ENCODE data around the gene RIMS3.

DNA sequence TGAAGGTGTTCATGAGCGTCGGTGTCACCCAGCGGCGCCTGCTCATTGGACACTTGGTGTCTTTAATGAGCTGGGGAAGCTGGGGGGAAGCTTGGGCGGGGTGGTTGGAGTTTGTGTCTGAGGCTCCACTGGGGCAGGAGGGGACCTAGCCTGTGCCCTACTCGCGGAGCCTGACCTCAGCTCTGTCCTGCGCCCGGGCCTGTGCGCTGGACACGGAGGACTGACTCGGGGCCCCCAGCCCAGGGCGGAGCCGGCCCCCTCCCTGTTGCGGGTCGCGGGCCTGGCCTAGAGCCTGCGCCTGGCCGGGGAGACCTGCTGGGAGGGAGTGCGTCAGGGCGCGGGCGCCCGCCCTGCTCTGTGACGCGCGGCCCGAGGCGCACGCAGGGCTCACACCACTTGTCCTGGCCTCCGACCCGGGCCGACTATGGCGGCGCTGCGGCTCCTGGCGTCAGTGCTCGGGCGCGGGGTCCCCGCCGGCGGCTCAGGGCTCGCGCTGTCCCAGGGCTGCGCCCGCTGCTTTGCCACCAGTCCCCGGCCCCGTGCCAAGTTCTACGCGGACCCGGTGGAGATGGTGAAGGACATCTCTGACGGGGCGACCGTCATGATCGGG lies 23.2 kb downstream of the BMP8A start:
- PRO-cap, result bidirectional peak, plus-strand start at position 390 of the sequence, minus-strand start at position 184 of the sequence
- RAMPAGE, long total RNA, result no peak

GRCh38 chr1:39563956-39564872 lies 12.4 kb downstream of the PABPC4 start:
- PRO-cap, result no peak
- RAMPAGE, long total RNA, result no peak

GRCh38 chr1:39569412-39570219 lies 7.0 kb downstream of the PABPC4 start:
- PRO-cap, result no peak
- RAMPAGE, long total RNA, result start-site peak on the minus strand at chr1:39569596-39569680, 142 reads; start-site peak on the minus strand at chr1:39569867-39569982, 104 reads

GRCh38 chr1:39799778-39799977 lies 11.0 kb upstream of the BMP8B start:
- PRO-cap, result no peak
- RAMPAGE, long total RNA, result no peak

DNA sequence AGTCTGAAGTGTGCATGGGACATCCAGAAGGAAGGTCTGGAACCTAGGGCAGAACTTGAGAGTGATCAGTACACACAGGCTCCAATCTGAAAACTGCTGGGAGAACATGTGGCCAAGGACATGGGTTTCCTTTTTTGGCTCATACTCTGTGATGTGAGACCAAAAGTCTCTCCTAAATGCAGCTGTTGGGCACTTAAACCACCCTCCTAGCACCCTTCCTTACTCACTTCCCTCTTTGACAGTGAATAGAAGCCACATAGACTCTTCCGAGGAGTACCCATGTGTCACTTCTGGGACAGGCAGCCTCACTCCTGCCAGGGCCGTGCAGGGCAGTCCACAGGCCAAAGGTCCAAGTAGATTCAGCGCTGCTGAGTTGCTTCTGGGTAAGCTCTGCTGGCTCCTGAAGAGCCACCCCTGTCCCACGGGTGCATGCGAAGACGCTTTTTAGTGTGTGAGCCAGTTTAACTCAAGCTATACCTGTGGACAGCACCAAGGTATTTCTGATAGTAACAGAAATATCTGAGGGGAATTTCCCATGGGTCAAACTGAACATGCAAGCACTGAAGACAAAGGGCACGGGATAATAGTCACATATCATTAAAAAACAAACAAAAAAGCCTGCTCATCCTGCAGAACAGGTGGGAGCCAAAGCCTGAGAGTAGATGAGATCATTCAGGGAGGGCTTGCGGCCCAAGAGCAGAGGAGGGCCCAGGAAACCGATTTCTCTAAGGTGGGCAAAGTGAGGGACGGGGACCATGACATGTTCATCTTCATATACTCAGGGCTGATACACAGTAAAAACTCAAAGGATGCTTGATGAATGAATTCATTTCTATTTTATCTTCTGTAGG lies 36.9 kb upstream of the BMP8B start:
- PRO-cap, result no peak
- RAMPAGE, long total RNA, result no peak

GRCh38 chr1:39881631-39882266 lies 1.6 kb downstream of the TRIT1 start:
- PRO-cap, result no peak
- RAMPAGE, long total RNA, result start-site peak on the minus strand at chr1:39881693-39881754, 9 reads; start-site peak on the minus strand at chr1:39881871-39882100, 14 reads

GRCh38 chr1:39892639-39893151 lies 9.0 kb downstream of the MYCL start:
- PRO-cap, result no peak
- RAMPAGE, long total RNA, result no peak

DNA sequence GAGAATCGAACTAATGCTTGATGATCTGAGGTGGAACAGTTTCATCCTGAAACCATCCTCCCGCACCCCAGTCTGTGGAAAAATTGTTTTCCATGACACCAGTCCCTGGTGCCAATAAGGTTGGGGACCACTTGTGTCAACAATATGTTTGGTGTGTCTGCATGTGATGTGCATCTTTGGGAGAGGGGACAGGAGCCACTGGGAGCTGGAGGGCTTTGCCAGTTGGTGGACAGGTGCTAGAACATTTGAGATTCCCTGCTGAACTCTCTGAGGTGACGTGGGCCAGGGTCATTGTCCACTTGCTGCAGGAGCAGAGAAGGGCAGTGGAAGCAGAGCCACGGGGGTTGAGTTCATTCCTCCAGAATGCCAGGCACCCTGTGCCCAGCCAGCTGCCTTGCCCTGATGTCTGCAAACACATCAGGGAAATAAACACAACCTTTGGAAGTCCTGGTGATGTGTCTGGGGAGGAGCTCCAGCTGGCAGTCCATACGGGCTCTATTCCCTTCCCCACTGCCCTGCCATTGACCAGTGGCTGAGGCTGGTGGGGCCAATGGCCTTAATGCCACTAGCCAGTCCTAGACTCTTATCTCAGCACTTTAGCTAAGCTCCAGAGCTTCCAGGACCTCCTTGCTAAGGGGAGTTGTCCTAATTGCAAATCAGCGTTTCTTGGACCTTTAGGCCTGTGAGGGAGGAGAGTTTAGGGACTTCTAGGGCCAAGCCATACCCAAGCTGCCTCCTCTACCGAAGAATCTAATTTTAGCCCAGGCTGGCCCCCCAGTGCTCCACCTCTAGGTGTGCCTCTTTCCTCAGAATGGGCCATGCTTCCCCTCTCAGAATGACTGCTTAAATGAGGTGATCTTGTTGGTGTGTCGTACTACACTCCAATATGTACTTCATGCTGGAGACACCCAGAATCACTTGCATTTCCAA lies 26.1 kb upstream of the MFSD2A start:
- PRO-cap, result no peak
- RAMPAGE, long total RNA, result no peak

DNA sequence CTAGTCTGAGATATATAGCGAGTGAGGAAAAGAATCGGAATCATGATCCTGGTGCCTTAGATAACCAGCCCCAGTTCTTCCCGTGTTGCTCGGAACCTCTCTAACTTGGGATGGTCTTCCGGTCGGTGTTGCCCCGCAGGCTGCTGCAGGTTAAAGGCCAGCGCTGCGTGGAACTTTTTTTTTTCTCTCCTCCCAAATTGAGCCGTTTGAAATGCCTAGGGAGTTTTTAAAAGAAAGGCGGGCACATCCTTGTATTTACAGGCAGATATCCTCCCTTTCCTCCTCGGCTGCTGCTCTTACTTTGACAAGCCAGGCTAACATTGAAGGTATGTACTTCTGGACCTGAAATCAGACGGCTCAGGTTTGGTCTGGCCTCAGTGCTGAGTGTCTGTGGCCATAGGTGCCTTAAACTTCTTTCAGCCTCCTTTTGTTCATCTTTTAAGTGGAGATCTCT lies 666 bp downstream of the CAP1 start:
- PRO-cap, result unidirectional peak, minus-strand start at position 102 of the sequence
- RAMPAGE, long total RNA, result no peak

DNA sequence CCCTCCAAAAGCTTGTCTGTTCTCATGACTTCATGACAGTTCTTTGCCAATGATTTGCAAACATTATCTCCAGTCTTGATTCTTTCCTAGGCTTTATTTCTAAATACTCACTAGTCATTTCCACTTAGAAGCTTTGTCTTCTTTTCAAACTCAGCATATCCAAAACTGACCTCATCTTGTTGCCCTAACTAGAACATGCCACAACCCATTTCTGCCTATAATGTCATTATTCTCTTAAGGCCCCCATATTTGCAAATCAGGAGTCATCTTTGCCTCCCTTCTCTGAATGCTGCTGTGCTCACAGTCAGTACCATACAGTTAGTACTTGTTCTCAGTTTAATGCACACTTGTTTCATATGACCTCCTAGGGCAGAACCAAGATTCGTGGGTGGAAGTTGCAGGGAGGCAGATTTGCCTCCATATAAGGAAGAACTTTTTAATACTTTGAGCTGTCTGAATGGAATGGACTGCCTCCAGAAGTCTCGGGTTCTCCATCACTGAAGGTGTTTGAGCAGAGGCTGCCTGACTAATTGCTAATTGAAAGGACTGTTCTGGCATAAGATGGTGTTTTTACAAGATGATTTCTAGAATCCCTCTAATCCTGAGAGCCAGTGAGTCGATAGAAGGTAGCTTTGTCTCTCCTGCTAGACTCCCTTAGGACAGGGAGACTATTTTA lies 9.2 kb downstream of the CAP1 start:
- PRO-cap, result no peak
- RAMPAGE, long total RNA, result no peak

- PRO-cap, result no peak
- RAMPAGE, long total RNA, result no peak
Measured at GRCh38 chr1:40058999-40059738, 18.6 kb downstream of the CAP1 start.

DNA sequence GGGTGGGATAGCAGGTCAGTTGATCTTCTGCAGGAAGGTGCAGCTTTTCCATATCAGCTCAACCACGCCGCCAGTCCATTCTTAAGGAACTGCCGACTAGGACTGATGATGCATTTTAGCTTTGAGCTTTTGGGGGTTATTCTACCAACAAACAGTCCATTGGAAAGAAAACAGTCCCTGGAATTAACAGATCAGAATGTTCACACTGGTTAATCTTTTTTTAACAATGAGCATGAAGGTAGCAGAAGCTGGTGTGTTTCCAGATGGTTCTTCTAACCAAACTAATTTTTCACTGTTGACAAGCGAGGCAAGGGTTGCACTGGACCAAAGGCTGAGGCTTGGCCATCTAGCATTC lies 25.4 kb downstream of the PPT1 start:
- PRO-cap, result no peak
- RAMPAGE, long total RNA, result no peak

GRCh38 chr1:40217258-40217895 lies 30.4 kb upstream of the TMCO2 start:
- PRO-cap, result no peak
- RAMPAGE, long total RNA, result no peak

GRCh38 chr1:40237913-40238687 lies 9.6 kb upstream of the TMCO2 start:
- PRO-cap, result no peak
- RAMPAGE, long total RNA, result no peak

- PRO-cap, result no peak
- RAMPAGE, long total RNA, result no peak
Measured at GRCh38 chr1:40254975-40255782, 2.9 kb upstream of the ZMPSTE24 start.

- PRO-cap, result no peak
- RAMPAGE, long total RNA, result no peak
Measured at GRCh38 chr1:40267634-40268292, 9.7 kb downstream of the ZMPSTE24 start.

DNA sequence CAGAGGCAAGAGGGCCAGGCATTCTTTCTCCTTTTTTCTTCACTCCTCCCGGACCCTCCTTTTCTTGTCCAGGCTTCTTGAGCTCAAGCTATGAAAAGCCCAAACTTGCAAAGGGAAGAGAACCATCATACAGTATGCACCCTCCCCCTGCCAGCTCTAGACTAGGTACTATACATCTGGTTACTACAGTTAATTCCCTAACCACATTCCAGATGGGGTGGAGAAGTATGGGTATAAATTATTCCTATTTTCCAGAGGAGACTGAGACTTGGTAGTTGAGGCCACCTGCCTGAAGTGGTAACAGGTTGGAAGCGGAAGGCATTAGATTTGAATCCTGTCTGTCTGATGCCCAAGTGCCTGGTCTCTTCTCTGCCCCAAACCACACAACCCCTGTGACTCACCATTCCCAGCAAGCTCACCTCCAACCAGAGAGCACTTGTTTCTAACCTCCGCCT lies 2.9 kb downstream of the RIMS3 start:
- PRO-cap, result no peak
- RAMPAGE, long total RNA, result no peak

DNA sequence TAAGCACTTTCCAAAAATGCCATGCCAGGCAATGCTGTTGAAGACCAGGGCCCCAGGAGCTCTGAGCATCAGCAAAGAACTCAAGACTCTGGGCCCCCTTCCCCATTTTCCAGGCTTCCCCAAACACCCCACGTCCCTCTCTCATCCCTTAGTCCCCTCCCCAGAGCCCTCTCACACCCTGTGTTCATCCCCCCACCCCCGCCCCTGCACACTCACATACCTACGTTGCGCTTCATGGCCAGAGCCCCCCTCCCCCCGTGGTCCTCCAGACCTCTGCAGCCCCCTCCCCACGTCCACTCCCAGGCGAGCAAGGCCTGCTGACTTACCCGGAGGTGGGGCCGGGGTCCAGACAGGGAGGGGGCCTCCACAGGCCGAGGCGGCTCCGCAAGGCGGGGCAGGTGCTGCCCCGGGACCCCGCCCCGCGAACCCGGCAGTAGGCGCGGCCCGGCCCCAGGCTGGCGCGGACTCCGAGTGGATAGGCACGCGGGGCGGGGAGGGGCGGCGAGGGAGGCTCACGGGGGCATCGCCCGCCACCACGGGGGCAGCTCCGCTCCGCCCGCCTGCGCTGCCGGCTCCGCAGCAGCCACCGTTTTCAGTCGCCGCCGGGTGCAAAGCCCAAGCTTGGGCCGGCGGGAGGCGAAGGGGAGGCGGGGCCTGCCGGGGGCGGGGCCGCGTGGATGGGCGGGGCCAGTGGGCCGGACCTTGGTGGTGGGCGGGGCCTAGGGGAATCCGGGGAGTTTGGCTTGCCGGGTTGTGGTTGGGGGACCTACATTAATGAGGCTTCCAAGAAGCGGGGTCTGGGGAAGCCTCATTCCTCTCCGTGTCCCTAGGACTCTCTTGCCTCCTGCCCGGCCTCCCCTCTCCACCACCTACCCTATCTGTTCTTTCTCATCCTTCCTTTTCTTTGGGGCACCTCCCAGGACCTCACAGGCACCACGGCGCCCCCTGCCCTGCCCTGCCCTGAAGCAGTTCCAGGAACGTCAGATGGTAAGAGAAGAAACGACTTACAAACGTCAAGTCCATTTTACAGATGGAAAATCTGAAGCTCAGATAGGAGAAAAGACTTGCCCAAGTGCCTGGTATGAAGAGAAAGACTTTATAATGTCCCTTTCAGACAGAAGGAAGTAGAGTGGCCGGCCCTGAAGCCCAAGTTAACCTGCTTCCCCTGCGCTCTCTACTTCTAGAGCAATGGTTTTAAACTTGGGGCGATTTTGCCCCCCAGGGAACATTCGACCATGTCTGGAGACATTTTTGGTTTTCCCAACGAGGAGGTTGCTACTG lies at the start of gene RIMS3:
Gene RIMS3, minus strand, starts transcription at position 615 of the 1,281 bp plus-strand sequence.
- PRO-cap, result bidirectional peak, plus-strand start at position 715 of the sequence, minus-strand start at position 594 of the sequence
- RAMPAGE, long total RNA, result no peak

DNA sequence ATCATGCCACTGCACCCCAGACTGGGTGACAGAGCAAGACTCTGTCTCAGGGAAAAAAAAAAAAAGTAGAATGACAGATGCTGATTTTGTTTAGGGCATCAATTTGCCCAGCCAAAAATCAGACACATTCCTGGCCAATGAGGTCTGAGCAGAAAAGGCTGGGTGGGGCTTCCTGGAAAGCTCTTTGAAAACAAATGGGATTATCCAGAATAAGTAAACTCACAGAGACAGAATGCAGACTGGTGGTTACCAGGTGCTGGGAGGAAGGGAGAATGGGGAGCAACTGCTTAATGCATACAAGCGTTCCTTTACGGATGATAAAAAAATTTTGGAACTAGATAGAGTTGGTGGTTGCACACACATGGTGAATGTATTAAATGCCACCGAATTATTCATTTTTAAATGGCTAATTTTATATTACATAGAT lies 10.1 kb upstream of the CITED4 start:
- PRO-cap, result no peak
- RAMPAGE, long total RNA, result no peak

DNA sequence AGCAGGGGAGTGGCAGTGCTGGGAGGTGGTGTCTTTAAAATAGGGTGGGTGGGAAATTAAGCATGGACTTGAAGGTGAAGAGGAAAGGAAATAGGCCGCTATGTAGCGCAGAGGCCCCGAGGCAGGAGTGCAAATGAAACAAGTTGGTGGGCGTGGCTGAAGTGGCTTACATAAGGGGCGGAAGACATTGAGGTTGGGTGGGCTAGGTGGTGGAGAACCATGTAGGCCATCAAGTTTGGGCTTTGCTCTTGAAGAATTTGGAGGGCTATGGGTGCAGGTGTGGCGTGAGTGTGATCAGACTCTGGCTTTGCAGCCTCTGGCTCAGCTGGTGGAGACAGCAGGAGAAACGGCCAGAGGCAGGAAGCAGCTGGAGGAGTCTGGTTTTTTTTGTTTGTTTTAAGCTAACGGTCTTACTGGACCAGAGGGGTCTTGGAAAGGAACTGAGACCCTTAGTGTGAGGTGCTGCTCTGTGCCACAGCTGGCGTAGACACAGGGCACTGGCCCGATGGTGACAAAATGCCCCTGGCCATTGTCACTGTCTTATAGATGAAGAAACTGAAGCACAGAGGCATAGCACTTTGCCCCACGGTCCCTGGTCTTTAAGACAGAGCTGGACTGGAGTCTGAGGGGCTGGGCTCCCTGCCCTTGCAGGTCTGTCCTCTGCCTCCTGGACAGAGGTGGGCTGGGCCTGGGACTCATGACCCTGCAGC lies 6.5 kb downstream of the SLFNL1 start:
- PRO-cap, result no peak
- RAMPAGE, long total RNA, result no peak

Data from vagina (tissue), 1 donor.